Mesenchymal stem cell of adipose (primary cell): ENCODE results near the genes PPT1 and ZMPSTE24.

- CAGE, long polyA plus RNA = no peak
These were observed 1.0 kb downstream of the MFSD2A start for GRCh38 chr1:39955765-39956560.

DNA sequence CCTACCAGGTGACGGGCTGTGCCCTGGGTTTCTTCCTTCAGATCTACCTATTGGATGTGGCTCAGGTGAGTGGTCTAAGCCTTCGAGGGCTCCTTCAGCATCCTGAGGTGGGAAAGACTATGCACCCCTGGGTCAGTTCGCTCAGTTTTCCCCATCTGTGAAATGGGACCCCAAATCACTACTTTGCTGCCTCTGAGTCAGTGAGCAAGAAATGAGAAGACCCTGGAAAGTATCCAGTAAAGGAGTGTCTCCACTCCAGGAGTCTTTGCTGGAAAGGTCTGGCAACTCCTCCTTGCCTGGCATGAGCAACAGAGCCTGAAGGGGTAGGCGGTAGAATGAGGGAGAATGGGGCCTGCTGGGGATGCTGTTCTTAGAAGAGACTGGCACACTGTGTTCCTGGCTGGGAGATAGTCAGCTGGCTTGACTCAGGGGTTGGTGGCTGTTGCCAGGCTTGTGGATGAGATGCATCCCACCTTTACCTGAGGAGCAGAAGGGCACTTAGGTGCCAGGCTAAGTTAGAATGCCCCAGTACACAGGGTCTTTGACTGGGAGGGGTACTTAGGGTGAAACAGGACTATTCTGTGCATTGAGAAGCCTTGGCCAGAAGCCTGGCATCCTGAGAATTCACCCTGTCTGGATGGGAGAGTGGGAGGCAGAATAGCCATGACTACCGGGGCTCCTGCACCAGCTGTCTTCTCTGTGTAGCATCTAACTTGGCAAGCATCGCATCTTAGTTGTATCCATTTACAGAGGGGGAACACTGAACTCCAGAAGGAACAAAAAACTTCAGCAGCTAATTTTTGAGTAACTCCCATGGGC lies 2.4 kb downstream of the MFSD2A start:
- CAGE, long polyA plus RNA = no peak

DNA sequence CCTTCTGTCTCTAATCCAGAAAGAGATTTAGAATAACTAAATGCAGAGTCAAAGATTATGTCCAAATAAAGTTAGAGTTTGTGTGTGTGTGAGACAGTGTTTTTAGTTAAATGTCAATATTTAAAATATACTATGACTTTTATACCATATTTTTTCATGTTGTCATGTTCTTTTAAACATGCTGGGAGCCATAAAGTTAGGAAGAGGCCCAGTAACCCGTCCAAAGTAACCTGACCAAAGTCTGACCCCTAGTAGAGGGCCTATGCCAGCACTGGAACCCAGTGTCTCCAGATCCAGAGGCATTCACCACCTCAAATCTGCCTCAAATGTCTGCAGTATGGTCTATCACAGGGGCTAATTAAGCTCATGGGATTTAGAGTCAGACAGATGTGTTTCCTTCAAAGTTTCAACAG lies 1.6 kb upstream of the CAP1 start:
- CAGE, long polyA plus RNA = no peak

DNA sequence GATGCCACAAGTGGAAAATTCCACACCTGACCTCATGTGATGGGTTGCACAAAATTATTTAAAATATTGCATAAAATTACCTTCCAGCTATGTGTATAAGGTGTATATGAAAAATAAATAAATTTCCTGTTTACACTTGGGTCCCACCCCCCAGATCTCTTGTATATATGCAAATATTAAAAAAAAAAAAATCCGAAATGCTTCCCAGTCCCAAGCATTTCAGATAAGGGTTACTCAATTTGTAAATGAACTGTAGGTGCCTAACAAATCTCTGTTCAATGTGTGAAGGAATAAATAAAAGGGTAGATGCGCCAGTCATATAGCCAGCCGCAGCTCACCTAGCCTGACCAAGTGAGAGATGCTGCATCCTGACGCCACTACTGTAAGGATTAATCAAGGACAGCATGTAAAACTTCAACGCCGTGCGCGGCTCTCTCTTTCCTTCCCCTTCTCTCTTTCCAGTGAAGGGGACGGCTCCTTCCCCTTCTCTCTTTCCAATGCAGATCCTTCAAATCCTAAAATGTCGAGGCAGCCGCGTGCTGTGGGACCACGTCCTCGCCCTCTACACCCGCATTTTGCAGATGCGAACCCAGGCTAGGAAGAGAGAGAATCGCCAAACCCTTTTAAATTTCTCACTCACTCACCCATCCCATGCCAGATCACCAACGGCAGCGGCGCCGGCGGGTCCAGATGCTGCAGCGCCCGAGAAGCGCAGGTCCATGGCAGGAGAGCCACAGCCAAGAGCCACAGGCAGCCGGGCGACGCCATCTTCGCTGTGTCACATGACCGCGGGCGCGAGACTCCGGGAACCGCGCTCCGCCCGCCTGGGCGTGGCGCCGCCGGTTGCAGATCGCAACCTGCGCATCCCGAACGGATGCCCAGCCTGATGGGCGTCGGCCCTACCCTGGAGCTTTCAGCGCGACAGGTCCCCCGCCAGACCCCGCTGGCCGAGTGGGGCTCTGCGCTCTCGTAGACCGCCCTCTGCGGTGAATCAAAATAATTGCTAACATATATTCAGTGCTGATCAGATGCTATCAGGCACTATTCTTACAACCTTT lies at the start of gene PPT1:
Gene PPT1 (minus strand): TSS at position 782 of the 1,058 bp plus-strand sequence.
- CAGE, long polyA plus RNA = no peak

DNA sequence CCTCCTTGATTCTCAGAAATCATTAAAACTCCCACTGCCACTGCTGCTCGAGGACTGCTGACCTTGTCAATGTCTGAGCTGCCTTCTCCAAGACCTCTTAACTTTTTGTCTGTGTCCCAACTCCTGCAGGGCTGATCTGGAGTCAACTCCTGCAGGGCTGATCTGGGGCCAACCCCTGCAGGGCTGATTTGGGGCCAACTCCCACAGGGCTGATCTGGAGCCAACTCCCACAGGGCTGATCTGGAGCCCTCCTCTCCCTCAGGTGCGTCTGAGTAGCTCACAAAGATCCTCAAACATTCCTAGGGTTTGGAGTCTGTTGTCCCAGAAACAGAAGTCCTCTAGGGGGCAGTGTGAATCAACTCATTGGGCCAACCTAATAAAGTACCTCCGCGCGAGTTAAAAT lies 17.3 kb upstream of the RLF start:
- CAGE, long polyA plus RNA = no peak

DNA sequence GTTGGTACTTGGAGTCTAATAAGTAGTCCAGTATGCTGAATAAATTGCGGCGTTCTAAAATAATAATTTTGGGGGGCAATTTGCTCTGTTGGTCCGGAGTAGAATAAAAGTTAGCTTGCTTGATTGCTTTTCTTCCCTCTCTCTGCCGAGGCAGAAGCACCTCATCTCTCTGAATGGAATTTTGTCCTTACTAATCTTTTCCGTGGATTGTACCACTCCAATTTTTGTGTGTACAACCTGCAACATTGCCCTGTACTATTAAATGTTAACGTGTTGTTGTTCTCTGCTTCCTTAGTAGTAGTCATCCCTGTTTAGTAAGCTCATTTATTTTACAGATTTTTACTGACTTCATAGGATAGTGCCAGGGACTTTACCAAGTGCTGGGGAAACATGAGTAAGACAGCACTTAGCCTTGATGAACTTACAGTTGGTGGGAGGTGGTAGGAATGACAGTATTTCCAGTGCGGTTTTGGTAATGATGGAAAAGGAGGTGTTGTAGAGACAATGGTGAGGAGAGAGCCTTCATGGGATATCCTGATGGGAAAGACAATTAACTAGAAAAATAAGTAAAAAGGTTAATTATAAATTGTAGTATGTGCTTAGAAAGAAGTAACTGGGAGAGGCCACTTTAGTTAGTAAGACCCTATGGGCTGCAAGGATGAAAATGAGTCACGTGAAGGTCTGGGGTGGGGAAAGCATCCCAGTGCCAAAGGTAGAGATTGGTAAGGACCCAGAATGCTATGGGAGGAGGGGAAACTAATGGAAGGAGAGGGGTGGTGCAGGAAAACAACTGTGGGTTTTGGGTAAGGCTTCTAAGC lies 1.6 kb downstream of the RLF start:
- CAGE, long polyA plus RNA = no peak

DNA sequence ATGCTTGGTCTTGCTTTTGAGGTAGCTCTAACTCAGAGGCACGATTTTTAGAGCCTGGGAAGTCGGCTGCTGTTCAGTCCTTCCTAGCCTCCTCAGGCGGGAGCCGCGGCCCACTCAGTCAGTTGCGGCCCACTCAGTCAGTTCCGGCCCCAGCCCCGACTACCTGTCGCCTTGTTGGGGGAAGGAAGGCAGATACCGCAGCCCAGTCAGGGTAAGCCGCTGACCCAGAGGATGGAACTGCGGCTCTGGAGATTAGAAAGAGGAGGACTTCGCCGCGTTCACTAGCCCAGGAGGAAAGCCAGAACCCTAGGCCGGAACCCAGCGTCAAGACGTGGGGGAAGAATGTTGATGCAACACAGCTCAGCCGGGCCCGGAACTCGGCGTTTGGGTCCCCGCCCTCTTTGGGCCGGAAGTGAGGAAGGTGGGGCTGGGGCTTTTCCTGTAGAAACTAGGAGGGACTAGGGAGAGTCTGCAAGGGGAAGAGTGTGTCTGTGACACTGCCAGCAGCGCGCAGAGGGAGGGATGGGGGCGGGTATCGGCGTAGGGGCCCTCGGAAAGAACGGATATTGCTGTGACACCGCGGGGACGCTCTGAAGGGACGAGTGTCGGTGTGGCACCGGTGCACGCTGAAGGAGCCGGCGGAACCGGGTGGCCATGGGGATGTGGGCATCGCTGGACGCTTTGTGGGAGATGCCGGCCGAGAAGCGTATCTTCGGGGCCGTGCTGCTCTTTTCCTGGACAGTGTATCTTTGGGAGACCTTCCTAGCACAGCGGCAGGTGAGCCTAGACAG lies at the start of gene ZMPSTE24:
Gene ZMPSTE24 (plus strand): TSS at position 619 of the 791 bp plus-strand sequence.
- CAGE, long polyA plus RNA = no peak

- CAGE, long polyA plus RNA = no peak
These were observed 16.4 kb downstream of the SMAP2 start for GRCh38 chr1:40389811-40390532.

DNA sequence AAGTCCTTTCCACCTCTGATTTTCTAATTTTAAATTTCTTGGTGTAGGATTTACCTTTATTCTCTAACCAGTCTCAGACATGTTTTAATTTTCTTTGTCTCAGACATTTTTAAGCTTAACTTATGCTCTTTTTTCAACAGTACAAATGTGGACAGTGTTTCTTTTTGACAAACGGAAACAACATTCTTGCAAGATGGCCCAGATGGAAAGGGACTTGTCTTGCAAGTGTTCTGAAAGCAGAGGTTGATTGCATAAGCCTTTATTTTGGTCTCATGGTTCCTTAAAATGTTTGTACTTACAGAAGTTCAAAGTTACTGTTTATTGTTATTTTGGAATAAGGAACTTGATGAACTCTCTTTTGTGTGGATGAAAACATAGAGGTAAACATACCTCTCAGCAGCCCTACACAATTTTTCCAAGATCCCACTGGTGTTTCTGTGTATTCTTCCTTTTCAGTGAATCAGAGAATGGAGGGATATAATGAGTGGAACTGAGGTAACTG lies 22.9 kb downstream of the SMAP2 start:
- CAGE, long polyA plus RNA = no peak

DNA sequence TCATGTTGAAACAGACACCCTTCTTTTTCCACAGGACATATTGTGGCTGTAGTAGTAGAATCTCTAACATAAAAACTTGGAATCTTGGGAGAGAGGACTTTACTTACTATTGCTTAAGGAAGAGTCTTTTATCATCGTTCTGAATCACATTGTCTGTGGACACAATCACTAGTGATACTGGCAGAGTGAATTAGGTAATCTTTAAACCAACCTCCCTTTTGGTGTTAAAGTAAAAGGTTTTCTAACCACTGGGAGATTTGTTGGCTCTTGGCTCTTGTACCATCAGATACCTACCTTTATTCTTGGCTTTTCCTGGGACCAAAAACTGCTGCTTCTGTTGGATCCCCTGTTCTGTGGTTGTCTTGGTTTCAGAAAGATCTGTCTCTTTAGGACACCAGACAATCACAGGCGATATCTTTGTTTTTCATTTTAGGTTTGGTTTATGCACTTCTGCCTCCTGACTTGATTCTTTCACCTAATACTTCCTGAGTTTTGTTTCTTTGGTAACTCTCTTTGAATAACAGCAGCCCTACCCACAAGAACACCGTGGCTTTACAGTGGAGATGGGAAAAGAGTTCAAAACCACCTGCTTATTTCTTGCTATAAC lies 36.6 kb upstream of the ZFP69B start:
- CAGE, long polyA plus RNA = no peak

DNA sequence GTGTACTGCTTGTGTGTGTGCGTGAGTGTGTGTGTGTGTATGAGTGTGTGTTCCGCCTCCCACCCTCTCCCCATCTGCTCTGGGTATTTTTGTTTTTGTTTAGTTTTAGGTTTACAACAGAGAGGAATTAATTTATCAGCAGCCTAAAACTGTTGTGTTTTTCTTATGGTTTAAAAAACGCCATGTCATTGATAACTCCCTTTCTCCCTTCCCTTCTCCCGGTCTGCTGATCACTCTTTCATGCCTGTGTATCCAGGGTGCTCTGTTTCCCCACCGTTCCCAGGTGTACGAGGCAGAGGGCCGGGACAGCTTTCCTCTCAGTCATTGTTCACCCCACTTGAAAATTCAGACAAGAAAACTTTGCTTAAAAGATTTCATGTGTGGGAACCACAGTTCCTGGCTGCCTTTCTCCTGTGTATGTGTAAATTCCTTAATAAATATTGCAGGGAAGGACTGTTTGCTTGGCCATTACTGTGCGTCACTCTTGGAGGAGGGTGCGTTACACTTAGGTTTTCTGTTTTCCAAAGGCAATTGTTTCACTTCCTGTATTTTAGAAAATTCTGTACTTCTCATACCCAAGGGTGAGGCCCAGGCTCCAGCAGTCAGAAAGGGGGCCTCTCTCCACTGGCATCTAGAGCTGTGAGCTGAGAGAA lies 27.3 kb upstream of the ZFP69B start:
- CAGE, long polyA plus RNA = no peak

DNA sequence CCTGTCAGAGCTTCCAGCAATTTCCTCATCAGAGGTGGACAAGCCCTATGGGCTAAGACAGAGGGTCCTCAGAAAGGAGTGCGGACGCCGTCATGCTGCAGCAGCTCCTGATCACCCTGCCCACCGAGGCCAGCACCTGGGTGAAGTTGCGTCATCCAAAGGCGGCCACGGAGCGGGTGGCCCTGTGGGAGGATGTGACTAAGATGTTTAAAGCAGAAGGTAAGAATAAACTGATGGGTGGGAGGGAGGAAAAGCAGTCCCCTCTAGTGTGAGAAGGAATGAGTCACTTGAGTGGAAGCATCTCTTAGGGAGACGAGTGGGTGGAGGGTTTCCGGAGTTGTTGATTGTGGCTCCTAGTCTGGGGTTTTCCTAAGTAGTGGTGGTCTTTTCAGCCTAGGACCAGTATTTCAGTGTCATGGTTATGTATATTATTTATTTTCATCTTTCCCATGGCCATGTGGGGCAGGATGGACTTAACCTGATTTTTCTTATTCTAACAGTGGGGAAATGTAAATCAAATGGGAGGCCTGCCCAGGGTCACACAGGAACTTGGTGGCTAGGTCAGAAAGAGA lies 680 bp downstream of the ZFP69B start:
- CAGE, long polyA plus RNA = no peak

DNA sequence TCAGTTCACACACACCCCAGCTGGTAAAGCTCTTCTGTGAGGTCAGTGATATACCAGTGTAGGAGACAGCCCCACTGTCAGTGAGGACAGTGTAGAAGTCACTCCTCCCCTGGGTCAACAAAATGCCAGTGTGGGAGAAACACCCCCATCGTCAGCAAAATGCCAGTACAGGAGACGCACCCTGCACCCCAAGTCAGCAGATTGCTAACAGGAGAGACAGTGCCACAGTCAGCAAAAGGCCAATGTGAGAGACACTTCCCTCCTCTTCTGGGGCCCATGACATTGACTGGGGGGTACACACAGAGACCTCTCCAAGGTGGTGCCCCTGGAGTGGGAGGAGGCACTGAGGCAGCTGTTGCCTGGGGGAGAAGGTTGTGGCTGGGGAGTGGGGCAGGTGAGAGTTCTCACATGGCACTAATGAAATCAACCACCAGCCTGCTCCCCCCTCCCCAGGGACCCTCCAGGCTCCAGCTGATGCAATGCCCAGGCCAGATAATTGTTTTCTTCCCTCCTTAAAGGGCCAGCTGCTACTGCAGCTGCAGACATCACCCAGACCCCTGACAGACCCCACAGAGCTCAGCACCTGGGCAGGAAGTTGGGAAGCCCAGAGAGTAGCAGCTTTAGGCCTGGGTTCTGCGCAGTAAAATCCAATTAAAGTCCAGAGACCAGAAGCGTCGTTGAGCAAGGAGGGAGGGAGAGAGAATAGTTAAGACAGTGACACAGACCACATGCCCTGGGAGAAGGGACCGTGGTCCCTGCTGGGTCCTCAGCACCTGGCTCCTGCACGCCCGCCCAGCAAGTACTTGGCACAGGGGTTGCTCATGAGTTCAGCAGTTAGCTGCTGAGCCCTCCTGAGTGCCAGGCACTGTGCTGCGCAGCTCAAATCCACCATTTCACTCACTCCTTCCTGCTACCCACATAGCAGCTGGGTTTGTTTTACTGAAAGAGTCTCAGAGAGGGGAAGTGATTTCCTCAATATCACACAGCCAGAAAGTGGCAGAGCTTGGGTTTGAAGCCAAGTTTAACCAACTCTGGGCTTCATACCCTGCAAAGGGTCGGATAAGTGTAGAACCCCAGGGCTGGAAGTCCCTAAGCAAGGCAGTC lies 2.1 kb downstream of the RIMS3 start:
- CAGE, long polyA plus RNA = no peak

- CAGE, long polyA plus RNA = no peak
These were observed 40.2 kb upstream of the KCNQ4 start for GRCh38 chr1:40743310-40743913.

- CAGE, long polyA plus RNA = no peak
These were observed 24.4 kb downstream of the KCNQ4 start for GRCh38 chr1:40807956-40808447.

DNA sequence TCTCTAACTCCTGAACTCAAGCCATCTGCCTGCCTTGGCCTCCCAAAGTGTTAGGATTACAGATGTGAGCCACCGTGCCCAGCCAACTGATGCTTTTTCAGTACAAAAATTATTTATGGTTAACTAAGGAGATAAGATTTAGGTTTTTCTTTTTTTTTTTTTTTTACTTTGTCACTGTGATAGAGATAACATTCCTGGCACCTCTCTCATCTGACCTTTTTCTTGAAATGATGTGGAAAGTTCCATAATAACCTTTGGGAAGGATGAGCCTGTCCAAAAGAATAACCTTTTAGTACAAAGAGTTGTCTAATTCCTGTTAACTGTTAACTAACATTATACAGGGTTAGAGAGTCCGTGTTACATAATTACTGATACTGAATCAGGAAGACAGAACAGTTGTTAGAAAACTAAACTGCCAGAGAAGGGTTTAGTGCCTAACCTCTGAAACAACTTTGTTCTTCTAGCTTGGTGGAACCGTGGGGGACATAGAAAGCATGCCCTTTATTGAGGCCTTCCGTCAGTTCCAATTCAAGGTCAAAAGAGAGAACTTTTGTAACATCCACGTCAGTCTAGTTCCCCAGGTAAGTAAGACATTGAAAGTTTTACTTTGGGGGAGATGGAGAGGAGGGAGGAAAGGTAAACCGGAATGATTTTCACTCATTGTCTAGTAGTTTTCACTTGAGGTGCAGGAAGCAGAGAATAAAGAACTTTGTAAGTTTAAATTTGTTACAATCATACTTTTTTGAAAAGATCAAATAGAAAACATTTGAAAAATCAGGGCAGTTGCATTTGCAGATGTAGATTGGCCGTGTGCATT lies 8.8 kb downstream of the CTPS1 start:
- CAGE, long polyA plus RNA = no peak

DNA sequence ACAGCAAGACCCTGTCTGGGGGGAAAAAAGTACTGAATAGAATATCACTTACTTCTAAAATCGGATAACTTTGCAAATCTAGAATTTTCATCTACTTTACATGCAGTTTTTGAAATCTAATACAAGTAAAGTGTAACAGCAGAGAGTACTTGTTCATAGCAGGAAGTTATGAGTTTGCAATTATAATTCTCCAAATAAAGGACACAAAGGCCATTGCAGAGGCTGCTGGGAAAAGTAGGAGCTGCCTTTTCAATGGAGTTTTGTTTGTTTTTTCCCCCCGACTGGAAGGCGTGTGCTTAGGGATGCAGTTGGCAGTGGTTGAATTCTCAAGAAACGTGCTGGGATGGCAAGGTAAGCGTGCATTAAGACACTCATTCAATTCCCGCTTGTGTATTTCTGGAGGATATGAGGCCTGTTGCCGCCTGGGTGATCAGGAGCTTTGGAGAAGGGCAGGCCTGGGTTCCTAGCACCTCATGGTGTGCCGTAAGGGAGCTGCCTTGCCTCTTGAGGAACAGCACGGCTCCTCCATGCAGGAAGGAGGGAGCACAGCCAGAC lies 18.6 kb downstream of the SLFNL1 start:
- CAGE, long polyA plus RNA = no peak

DNA sequence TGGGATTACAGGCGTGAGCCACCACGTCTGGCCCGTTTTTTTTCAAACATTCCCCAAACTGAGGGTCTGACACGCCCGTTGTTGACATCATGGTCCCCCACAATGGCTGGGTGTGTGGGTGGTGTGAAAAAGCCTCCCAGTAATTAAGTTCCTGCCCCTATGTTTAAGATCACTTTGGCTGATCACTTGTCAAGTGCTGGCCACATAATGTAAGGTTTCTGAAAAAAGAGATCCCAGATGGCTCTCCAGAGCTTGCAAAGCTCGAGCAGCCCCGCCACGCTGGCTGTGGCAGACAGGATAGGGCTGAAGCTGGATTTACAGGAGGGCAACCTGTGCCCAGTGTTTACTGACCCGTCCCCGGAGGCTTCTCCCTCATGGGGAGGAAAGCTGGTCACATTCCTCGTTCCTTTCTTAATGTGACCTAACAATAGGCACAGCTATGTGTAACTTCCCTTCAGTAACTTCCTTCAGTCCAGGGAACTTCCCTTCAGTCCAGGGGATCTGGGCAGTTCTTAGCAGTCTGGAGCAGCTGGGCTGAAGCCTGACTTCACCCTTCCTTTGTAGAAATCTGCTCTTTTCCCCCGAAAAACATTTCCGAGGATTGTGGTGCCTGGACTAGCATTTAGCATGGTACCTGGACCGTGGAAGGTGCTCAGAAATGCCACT lies 7.8 kb downstream of the SLFNL1 start:
- CAGE, long polyA plus RNA = no peak

- CAGE, long polyA plus RNA = no peak
These were observed 22.5 kb upstream of the SLFNL1 start for GRCh38 chr1:41043894-41044619.

- CAGE, long polyA plus RNA = no peak
These were observed 89.5 kb downstream of the SCMH1 start for GRCh38 chr1:41152612-41152996.